NALM6 (cell line): ENCODE measurements around the genes RPRD1B, KIAA1755 and ACTR5.

- PRO-cap = no peak
These were observed 29.7 kb upstream of the NNAT start for GRCh38 chr20:37491269-37491823.

DNA sequence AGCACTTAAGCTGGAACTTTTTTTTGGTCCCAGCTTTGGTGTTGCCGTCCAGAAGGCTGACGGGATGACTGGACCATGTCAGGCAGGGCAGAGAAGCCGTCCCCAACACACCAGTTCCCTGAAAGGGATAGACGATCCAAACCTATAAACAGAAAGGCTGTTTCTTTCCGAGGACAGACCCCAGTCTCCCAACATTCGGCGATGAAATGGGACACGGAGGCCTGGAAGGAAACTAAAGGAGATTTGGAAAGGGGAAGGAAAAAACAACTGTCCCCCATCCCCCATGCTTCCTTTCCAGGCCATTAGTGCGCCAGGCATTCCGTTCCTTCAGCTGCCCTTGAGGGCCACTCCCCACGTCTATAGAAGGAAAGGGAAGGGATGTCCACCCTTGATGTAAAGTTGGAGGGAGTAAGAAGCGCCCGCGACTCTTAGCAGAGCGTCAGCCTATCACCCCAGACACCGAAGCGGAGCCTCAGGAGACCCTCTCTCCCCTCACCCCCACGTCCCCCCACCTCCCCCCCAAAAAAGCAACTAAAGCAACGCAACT, 756 bp downstream of the BLCAP start:
- PRO-cap = no peak

DNA sequence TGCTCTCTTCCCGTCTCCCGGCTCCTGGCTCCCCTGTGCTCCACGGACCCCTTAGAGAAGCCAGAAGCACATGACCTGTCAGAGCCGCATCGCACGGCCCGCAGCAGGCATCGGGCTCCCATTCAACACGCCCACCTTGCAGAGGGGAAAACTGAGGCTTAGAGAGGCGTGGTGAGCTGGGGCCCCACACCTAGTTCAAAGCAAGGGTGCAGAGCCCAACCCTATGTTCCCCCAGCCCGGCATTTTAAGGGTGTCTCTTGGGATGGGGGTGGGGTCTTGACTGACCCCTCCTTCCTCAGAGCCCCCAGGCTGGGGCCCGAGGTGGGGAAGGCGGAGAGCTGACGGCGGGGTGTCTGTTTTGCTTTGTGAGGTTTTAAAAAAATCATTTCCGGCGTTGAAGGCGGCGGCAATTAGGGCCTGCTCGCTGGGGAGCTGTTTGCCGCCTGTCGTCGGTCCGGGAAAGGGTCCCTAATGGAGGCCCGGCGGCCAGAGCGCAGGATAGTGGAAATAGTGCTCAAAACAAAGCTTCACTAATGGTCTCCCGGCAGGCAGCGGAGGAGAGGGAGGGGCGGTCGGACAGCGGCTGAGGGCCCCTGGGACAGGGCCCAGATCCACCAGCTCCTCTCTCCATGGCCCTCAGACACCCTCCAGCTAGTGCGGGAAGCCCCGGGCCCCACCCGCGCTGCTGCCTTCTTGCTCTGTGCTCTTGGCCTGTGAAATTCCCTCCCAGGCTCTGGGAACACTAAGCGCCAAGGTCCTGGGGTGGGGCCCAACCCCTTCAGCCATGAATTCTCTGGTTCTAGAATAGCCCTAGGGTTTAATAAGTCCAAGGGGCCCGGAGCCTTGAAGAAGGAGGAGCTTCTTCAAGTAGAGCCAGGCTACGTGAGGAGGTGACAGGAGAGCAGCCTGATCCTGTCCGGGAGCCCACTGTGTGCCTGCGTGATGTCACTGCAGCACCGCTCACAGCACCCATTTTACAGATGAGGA, 12.0 kb downstream of the VSTM2L start:
- PRO-cap = no peak

GRCh38 chr20:38033317-38034296, at the start of gene RPRD1B:
Gene RPRD1B, plus strand, starts transcription at chr20:38033746.
- PRO-cap = bidirectional peak, plus-strand start at chr20:38033487, minus-strand start at chr20:38033442; bidirectional peak, plus-strand start at chr20:38033891, minus-strand start at chr20:38033904

GRCh38 chr20:38094147-38094885, 60.8 kb downstream of the RPRD1B start:
- PRO-cap = no peak

GRCh38 chr20:38122942-38123298, 42.1 kb downstream of the TGM2 start:
- PRO-cap = no peak

- PRO-cap = no peak
These were observed 39.6 kb downstream of the TGM2 start for GRCh38 chr20:38125344-38125949.

- PRO-cap = no peak
These were observed 36.1 kb downstream of the TGM2 start for GRCh38 chr20:38128678-38129759.

DNA sequence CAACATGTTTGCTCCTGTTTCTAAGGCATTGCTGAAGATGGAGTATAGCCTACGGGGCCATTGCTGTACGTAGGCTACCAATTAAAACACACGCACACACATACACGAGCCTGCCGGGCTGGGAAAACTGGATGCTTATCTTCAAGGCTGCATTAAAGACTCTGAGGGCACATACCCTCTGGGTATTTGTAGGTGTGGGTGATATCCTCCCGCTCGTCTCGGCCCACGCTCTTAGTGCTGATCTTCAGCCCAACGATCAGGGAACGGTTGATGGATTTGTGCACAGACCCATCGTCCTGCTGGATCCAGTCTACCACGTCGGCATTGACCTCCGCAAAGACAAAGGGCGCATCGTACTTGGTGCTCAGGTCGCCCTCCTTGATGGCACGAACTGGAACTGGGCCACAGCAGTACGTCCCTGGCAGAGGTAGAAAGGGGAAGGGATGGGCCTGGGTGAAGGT, 25.8 kb downstream of the TGM2 start:
- PRO-cap = no peak

DNA sequence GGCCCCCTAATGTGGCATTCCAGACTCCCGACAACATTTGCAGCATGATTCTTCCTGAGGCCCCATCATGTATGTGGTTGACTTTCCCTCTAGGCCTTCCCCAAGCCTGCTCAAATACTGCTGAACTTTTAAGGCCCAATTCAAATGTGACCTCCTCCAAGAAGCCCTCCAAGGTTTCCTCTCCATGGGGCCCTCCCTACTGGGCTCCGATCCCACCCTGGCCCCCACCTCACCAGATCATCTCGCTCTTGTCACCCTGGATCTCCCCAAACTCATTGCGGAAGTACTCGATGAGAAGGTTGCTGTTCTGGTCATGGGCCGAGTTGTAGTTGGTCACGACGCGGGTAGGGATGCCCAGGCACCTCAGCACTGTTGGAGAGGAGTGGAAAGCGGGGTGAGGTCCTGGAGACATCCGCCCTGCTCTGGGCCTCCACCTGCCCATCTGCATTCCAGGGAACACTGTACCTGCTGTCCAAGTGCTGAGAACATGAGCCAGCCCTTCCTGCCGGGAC, 23.2 kb downstream of the TGM2 start:
- PRO-cap = no peak

DNA sequence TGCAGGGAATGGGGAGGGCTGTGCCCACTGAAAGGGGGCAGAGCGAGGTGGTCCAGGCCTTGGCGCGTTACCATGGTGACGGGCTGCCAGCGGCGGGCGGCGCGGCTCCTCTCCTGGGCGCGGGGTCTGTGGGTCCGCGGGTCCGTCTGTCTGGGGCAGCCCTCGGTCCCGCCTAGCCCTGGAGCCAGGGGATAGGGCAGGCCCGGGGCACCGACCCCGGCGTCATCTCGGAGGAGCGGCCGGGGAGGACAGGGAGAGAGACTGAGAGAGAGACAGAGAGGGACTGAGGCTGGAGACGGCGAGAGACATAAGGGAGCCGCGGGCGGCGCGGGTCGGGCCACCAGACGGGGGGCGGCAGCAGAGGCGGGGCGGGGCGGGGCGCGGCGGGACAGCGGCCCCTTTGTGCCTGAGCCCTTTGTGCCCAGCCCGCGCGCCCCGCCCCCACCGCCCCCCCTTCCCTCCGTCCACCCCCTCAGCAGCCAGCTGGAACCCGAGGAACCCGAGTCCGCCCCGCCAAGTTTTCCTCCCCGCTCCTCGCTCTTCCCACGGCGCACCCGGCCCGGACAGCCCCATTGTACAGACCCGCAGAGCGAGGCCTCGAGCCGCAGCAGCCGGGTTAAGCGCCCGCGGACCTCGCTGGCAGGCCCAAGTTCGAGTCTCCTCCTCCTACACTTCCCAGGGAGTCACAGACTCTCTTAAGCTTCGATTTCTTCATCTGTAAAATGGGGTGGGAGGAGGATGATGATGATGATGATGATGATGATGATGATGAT, at the start of gene KIAA1755:
Gene KIAA1755 (minus strand): TSS at position 309 of the 773 bp plus-strand sequence.
- PRO-cap = no peak

- PRO-cap = no peak
These were observed 10.6 kb upstream of the BPI start for GRCh38 chr20:38293326-38293883.

GRCh38 chr20:38539746-38540122, 41.3 kb upstream of the ADIG start:
- PRO-cap = no peak

- PRO-cap = no peak
These were observed 39.3 kb upstream of the ADIG start for GRCh38 chr20:38541605-38542163.

DNA sequence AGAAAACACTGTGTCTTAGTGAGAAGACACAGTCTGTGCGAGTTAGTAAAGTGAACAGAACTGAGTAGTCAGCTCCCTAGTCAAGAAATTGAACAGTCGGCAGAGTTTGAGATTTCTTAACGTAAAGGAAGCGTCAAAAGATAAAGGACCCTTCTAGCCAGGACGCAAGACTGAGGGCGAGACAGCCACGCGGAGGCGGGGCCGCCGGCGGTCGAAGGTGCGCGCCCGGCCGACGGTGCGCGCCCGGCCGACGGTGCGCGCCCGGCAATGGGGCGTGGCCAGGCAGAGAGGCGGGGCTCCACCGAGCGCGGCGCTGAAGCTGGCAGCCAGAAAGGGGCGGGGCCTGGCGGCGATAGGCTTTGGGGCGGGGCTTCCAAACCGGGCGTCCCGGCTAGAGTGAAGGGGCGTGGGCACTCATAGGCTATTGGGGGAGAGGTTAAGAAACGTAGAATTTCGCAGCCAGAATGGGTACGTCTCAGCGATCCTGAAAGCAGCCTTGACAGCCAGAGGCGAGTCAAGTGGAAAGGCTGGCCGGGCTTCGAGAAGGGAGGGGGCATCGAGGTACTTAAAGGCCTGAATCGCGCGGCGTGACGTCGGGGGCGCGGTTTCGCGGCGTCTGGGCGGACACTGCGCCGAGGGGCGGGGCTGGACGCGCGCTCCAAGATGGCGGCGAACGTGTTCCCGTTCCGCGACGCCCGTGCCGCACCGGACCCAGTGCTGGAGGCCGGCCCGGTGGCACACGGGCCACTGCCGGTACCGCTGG, at the start of gene ACTR5:
Gene ACTR5 (plus strand): TSS at position 645 of the 763 bp plus-strand sequence.
- PRO-cap = bidirectional peak, plus-strand start at position 417 of the sequence, minus-strand start at position 172 of the sequence; bidirectional peak, plus-strand start at position 645 of the sequence, minus-strand start at position 592 of the sequence

DNA sequence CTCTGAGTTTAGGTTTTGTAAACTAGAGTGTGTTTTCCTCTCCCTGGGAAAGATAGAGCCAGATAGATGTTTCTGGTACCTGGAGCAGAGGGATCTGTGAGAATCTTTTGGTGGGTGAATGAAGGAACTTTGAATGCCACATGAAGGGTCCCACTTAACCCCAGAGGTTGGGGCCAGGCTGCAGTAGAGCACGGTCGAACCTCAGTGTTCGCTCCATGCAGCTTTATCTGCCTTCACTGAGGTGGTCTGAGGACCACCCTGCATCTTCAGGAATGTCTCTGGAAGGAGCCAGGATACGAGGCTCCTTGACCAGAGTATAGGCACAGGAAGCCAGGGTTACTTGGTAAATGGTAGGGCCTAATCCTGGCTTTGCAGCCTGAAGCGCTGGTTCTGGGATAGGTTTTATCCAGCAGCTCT, 5.2 kb downstream of the FAM83D start:
- PRO-cap = no peak

GRCh38 chr20:39338945-39339204, 376.7 kb downstream of the DHX35 start:
- PRO-cap = no peak

DNA sequence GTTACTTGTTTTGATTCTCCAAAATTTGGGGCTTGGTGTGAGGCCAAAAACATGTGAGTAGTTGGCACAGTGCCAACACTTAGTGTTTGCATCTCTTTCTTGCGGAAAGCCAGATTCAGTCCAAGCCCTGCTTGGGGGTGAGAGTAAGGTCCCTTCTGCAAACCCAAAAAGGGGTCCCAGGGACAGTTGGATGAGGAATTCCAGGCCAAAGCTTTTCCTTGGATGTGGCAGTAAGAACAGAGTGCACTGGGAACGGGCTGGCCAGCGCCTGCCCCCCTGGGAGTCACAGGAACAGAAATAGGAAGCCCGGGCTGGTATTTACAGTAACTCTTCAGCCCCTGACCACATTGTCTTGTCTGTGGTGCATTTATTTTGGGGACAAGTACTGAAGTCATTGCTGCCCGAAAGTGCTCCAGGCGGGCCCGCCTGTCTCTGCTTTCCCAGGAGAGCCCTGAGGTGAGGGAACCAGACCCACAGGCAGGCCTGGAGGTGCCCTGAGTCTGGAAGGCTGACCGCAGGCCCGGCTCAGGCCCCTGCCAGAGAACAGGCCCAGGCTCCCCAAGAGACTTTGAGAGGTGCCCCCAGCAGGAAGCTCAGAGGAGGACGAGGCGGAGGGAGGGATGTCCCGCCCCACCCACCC, 218.5 kb downstream of the MAFB start:
- PRO-cap = no peak

DNA sequence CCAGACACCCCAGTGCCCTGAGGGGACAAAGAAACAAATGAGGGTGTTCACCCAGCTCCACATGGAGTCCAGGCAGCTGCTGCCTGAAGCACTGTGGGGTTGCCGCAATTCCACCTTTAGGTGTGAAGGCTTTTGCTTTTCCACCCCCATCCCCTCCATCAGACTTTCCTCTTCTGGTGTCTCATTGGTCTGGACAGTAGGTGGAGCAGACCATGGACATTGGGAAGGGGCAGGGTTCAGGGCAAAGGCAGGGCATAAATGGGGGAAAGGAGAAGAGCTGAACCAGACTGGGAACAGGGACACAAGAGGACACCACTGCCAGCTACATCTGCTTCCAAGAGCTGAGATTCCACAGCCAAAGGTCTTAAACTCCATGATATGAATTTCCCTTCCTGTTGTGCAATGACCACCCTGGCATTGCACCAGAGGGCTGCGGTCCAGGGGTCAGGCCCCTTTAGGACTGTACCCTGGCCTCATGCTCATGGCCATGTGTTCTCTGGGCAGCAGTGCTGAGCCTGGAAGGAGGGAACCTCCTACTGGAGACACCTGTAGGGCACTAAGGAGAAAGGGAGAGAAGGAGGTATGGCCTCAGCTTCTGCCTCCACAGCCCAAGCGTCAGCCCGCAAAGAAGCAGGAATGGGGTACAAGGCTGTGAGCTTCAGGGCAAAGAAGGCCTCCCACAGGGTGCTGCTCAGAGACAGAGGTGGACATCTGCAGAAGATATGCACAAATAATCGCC, 137.9 kb downstream of the MAFB start:
- PRO-cap = no peak

DNA sequence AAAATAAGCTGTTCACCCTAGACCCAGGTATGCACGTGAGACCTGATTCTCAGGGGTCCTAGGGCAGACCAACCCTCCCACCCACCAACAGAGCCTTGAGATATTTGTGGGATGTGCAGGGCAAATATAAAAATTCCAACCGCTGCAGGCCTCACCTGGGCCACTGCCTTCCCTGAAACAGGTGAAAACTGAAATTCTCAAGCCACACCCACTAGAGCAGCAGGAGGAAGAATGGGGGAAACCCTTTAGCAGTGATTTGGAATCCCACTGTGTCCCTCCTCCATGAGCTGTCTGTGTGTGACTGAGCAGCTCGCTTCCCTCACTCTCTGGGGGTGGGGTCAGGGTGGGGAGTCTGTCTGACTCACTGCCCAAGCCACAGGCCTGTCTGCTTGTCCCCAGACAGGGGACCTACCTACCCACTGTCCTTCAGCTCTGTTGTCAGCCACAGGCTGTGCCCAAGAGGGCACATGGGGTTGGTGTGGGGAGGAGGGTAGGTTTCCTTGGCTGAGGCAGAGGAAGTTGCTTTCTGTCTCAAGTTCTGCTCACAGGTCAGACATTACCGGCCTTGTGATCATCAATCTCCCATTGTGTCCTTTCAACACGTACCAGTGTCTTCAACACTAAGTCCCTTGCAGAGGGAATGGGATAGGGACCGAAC, 127.1 kb downstream of the MAFB start:
- PRO-cap = no peak